Left lung (tissue), 1 donor: ENCODE data around the genes RASGEF1A and HNRNPF.

DNA sequence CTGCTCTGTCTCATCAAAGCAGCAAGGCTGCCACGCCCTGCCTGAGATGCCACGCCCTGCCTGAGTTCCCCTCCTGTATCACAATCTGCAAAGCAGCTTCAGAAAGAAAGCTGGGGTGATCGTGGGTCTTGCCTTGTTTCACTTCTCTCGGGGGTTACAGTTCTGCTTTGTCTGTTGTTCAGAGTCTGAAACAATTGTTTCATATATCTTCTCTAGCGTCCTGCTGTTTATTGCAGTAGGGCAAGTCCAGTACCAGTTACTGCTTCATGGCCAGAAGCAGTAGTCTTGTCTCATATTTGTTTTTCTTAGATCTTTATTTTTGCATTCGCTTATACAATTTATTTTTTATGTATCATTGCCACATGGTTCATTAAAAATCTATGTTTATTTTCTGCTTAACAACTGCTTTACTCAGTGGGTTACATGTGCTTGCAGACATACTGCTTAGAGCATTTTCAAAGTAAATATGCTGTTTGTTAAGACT lies 36.0 kb upstream of the CCNY start:
- PRO-cap, result no peak

DNA sequence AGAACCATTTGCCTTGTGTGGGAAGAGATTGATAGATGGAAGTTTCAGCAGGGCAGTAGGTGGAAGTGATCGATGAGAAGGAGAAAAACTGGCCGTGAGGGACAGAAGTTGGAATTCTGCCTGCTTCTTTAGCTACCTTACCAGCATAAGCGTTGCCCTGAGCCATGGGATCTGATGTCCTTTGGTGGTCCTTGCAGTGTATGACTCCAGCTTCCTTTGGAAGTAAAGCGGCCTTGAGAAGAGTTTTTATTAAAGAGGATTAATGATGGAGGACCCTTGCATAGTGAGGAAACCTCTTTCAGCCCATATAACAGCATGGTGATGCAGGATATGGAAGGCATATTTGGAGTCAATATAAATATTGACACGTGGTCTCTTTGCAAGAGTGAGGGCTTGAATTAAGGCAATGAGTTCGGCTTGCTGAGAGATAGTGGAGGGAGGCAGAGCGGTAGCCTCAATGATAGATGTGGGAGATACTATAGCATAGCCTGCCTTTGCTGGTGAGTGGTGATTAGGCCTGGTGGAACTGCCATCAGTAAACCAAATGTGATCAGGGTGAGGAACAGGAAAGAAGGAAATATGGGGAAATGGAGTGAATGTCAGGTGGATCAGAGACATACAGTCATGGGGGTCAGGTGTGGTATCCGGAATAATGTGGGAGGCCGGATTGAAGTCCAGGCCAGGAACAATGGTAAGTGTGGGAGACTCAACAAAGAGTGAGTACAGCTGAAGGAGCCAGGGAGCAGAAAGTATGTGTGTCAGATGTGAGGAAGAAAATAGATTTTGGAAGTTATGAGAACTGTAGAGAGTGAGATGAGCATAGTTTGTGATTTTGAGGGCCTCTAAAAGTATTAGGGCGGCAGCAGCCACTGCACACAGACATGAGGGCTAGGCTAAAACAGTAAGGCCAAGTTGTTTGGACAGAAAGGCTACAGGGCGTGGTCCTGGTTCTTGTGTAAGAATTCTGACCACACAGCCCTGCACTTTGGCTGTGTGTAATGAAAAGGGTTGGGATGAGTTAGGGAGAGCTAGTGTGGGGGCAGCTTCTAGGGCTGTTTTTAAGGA lies 67.4 kb downstream of the CCNY start:
- PRO-cap, result no peak

GRCh38 chr10:35564664-35565221 lies 40.4 kb upstream of the GJD4 start:
- PRO-cap, result no peak

DNA sequence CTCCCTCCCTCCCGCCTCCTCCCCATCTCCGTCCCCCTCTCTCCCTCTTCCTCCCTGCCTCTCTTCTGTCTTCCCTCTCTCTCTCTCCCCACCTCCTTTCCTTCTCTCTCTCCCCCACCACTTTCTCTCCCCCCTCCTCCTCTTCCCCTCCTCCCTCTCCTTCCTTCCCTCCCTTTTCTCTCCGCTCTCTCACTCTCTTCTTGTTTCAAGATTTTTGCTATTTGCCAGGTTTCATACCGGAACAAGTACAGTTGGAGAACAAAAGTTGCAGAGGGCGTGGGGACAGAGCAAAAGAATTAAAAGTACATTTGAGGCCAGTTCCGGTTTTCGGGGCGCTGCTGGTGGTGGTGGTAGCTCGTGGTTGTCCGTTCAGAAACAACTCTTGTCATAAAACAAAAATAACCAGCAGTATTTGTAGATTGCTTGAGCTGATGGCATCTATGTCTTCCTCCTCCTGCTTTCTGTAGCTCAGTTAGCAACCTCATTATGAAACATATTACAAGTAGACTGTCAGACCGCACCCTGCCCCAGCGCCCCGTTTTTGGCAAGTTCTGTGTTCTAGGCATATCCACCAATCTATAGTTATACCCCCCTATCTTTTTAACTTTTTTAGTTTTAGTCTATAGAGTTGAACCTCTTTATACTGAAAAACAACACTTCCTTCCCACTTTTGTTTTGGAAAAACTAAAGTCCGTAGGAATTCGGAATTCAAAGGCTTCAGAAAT lies 1.7 kb upstream of the FZD8 start:
- PRO-cap, result bidirectional peak, plus-strand start at position 317 of the sequence, minus-strand start at position 67 of the sequence

- PRO-cap, result no peak
Observed at GRCh38 chr10:35858546-35859486, 216.7 kb upstream of the FZD8 start.

- PRO-cap, result no peak
Observed at GRCh38 chr10:36300918-36301161, 658.7 kb upstream of the FZD8 start.

DNA sequence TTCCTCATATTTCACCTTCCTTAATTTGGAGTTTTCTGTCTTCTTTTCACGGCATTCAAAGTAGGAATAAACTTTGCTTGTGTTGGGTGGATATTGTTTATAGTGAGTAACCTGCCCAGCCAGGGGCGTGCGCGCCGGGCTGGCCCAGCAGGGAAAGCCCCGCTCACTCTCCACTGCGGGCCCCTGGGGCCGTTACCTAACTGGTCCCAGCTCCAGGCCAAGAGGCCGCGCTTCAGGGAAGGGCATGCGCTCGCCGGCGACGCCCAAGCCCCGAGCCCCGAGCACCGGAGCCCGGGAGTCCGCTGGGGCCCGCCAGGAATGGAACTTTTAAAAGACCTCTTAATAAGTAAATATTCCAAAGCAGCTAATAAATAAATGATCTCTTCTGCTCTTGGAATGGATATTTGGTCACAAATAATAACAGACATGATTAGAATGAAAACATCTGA lies 601.2 kb upstream of the ANKRD30A start:
- PRO-cap, result no peak

GRCh38 chr10:37860755-37861487 lies 3.5 kb upstream of the ZNF248 start:
- PRO-cap, result no peak

DNA sequence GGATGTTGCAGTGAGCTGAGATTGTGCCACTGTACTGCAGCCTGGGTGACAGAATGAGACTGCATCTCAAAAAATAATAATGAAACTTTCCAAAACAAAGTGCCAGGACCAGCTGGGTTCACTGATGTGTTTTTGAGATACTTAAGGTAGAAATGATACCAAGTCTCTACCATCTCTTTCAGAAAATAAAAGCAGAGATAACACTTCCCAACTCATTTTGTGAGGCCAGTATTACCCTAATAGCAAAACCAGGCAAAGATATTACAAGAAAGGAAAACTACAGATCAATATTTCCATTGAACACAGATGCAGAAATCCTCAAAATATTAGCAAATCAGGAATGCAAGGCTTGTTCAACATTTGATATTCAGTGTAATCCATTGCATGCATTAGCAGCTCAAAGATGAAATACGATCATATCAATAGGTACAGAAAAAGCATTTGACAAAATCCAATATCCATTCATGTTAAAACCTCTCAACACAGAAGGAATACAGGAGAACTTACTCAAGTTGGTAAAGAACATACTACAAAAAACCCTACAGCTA lies 35.4 kb upstream of the ZNF37A start:
- PRO-cap, result no peak

DNA sequence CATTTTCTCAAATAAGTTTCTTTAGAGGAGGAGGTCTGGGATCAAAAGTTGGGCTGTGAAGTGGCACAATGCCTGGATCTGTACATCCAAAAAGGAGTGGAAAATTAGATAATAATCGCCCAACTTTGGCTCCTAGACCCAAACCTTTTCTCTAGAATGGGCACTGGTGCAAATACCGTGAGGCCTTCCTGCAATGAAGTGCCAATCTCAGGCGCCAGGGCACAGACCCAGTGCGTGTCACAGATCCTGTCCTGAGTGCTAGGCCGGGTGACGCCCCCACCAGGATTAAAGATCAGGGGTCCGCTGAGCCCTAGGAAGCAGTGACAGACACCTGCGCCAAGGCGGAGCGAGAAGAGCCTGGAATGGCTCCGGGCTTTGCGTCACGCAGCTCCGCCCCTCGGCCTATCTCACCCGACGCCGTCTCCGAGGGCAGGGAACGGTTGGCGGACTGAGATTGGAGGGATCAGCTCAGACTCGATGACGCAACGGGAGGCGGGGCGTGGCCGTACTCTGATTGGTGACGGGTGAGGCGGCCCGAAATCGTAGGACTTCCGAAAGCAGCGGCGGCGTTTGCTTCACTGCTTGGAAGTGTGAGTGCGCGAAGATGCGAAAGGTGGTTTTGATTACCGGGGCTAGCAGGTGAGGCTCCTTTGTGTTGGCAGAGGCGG lies 261.8 kb downstream of the ZNF37A start:
- PRO-cap, result bidirectional peak, plus-strand start at position 566 of the sequence, minus-strand start at position 354 of the sequence

DNA sequence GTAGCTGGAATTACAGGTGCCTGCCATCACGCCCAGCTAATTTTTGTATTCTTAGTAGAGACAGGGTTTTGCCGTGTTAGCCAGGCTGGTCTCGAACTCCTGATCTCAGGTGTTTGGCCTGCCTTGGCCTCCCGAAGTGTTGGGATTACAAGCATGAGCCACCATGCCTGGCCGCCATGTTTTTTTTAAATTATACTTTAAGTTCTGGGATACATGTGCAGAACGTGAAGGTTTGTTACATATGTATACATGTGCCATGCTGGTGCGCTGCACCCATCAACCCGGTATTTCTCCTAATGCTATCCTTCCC lies 206.9 kb downstream of the ZNF33B start:
- PRO-cap, result no peak

DNA sequence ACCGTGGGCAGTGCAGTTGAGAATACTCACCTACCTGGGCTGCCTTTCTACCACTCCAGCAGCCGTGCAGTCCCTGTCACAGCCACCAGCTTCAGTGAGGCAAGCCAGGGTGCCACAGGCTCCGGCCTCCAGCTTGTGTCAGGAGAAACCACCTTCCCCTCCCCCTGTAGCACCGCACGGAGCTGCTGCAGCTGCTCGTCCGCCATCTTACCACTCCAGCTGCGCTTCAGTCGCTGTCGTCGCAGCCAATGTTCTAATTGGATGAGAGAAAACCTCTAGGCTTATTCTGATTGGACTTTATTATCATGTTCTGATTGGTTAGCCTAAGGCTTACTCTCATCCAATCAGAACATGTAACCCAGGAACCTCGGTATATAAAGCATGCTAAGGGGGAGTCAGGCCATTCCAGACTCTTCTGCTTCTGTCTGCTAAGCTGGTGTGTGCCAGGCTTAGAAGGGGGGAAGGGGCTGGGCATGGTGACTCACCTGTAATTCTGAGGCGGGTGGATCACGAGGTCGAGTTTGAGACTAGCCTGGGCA lies 53.2 kb upstream of the ZNF33B start:
- PRO-cap, result no peak

DNA sequence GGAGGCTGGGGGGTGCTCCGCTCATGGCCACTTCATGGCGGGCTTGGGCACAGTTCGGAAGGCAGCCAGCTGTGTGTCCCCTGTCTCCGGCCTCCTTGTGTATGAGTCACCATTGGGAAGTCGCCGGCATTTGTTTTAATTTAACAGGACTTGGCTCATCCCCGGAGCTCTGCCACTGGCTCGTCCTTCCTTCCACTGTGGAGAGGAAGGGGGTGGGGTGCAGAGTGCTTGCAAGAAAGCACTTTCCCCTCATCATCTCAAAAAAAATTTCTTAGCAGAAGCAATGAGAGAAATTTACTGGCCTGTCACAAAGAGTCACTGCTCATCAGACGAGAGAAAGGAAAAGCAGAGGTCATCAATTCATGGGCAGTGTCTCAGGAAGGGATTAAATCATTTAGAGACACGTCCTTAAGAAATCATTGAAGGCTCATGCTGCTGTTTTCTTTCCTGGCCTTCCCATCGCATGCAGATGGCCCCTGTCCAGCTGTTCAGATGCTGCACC lies 93.2 kb downstream of the BMS1 start:
- PRO-cap, result no peak

DNA sequence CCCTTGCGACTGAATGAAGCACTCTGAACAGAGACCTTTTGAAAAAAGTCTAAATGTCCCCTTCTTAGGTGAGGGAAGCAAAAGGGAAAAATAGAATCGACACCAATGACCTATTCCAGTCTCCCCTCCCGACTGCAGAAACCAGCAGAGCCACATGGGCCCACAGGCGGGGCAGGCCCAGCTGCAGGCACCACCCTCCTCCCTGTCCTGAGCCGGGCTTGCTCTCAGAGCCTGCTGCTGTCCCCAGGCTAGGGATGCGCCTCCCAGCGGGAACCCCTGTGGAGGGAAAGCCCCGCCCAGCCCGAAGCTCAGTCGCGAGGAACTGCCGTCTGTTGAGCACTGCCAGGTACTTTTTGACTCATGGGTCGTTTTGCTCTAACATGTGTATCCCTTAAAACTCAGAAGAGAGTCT lies 124.6 kb upstream of the RET start:
- PRO-cap, result no peak

- PRO-cap, result no peak
Observed at GRCh38 chr10:43101120-43101563, 24.3 kb downstream of the RET start.

DNA sequence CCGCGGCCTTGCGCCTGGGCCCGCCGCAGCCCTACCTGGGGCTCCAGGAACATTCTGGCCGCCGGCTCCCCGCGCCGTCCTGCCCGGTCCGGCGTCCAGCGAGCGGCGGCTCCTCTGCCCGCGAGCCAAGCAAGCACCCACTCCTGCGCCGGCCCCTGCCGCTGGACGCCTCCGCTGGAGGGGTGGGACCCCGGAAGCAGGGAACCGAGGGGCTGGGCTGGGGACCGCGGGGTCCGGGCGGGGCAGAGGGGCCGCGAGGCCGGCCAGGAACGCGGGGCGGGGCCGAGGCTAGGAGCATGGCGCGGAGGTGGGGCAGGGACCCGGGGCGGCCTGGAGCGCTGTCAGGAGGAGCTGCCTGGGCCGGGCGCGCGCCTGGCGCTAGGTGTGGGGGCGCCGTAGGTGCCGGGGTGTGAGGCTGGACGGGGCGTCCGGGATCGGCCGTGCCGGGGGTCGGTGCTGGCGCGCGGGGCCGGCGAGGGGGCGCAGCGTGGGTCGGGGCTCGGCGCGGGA lies 37.2 kb downstream of the RASGEF1A start:
- PRO-cap, result no peak

GRCh38 chr10:43266802-43267237 lies at the start of gene RASGEF1A:
TSS of gene RASGEF1A (minus strand) at chr10:43267065.
- PRO-cap, result no peak

- PRO-cap, result unidirectional peak, minus-strand start at chr10:43385149
Observed at GRCh38 chr10:43384965-43385694, 13.7 kb downstream of the FXYD4 start.

- PRO-cap, result no peak
Observed at GRCh38 chr10:43398743-43399682, 10.0 kb downstream of the HNRNPF start.

- PRO-cap, result bidirectional peak, plus-strand start at chr10:43409263, minus-strand start at chr10:43409182; bidirectional peak, plus-strand start at chr10:43410025, minus-strand start at chr10:43409901
Observed at GRCh38 chr10:43409100-43410162, at the start of gene HNRNPF. TSS of gene HNRNPF (minus strand) at chr10:43409186.